ENCODE results near the genes CYP11A1, SEMA7A and NEIL1.

GRCh38 chr15:74367385-74368264 lies at the start of gene CYP11A1:
CYP11A1 (minus strand) TSS chr15:74367646.
- PRO-cap, 4 experiments: peak in 4 of 4 experiments; most common minus-strand start chr15:74367644 (in 4)
- RAMPAGE, long total RNA, 4 experiments: start-site peak on the minus strand in 3 of 4 experiments, at chr15:74367640-74367651 at its widest, 10 to 61 reads per replicate

DNA sequence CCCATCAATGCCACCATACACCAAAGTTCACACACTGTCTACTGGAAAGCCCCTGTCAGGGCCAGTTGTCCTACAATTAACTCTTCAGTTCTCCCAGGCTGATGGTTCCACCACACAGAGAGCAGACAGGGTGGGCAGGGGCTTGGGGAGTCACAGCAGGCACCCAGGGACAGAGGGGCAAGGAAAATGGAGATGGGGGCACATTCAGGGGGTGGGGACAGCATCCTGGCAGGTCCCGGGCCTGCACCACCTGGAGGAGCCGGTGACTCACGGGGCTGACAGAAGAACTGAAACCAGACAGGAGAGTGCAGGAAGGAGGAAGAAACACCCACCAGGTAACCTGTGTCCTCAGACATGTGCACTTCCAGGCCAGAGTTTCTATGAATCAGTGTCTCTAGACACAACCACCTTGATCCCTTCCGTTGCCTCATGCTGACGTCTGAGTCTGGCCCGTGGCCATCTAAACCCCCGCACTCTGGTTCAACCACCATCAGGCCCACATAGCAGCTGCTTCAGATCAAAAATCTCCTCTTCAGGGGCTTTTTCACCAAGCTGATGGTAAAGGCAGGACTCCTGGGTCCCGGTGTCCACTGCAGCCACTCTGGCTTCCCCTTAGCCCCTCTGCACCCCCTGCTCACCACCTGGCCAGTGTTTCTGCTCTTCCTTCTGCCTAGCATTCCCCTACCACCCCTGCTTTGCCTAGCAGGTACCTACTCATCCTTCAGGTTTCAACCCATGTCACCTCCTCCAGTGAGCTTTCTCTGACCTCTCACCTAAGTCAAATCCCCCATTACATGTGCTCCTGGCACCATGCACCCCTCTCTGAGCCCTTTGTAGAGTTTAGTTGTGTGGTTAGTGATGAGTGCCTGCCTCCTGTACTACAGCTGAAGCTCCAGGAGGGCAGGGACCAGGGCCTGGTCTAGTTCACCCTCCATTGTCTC lies 16.5 kb upstream of the CYP11A1 start:
- PRO-cap, 4 experiments: no peak in any of the 4 experiments
- RAMPAGE, long total RNA, 4 experiments: no peak in any of the 4 experiments

GRCh38 chr15:74417157-74417681 lies 16.5 kb downstream of the SEMA7A start:
- PRO-cap, 4 experiments: no peak in any of the 4 experiments
- RAMPAGE, long total RNA, 4 experiments: no peak in any of the 4 experiments

DNA sequence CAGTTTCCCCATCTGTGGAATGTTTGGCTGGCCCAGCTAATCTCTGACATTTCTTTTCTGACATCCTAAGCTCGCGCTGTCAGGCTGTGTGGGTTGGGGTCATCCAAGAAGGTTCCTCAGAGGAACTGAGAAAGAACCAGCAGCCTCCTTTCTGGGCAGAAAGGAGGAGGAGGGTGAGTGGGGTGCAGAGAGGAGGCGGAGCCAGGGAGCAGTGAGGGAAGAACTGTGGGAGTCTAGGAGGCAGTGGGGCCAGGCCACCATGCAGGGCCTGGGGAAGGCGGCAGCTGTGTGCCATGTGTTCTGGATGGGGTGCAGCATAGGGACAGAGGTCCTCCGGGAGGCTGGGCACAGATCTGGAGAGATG lies 5.3 kb downstream of the SEMA7A start:
- PRO-cap, 4 experiments: no peak in any of the 4 experiments
- RAMPAGE, long total RNA, 4 experiments: no peak in any of the 4 experiments

GRCh38 chr15:74432899-74434206 lies at the start of gene SEMA7A:
SEMA7A (minus strand) TSS chr15:74433958.
- PRO-cap, 4 experiments: peak in 4 of 4 experiments; most common plus-strand start chr15:74434077 (in 4); most common minus-strand start chr15:74433958 (in 4)
- RAMPAGE, long total RNA, 4 experiments: no peak in any of the 4 experiments

DNA sequence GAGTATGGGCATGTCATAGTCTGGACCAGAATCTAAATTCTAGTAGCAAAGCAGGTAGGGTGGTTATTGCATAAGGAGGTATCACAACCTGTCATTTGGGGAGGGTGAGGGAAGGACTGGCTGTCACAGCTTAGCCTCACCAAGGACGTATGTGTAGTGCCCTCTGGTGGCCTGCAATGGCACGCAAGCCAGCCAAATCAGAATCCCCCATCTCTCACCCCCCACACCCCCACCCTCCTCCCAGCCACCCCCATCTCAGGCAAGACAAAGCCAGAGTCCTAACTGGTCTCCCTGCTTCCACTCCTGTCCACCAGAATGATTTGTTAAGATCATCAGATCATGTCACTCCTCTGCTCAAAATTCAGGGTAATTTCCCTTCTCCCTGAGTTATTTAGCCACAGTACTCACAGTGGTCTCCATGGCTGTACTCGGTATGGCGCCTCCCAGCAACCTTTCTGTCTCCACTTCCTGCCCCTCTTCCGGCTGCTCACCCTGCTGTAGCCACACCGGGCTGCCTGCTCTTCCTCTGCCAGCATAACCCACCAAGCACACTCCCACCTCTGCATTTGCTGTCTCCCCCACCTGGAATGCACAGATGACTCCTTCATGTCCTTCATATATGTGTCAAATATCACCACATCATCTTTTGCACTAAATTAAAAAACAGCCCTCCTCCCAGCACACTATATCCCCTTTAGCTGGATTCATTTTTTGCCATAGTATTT lies 29.0 kb upstream of the UBL7 start:
- PRO-cap, 4 experiments: no peak in any of the 4 experiments
- RAMPAGE, long total RNA, 4 experiments: no peak in any of the 4 experiments

DNA sequence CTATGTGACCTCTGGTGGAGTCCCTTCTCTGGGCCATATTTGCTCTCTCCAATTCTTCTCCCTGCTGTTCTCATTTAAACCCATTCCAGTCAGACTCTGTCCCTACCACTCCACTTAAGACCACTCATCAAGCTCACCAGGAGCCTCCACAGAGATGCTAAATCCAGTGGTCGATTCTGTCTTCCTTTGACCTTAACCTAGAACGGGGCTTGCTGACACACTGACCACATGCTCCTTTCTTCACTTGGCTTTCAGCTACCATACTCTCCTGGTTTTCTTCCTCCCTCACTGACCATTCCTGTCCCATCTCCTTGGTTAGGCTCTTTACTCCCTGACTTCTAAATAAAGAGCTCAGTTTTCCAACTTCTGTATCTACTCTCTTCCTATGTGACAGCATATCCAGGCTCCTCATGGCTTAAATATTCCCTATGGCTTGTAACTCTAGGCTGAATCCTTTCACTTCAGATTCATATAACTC lies 18.4 kb downstream of the CLK3 start:
- PRO-cap, 4 experiments: no peak in any of the 4 experiments
- RAMPAGE, long total RNA, 4 experiments: no peak in any of the 4 experiments

GRCh38 chr15:74670935-74672018 lies 24.5 kb downstream of the EDC3 start:
- PRO-cap, 4 experiments: no peak in any of the 4 experiments
- RAMPAGE, long total RNA, 4 experiments: no peak in any of the 4 experiments

- PRO-cap, 4 experiments: no peak in any of the 4 experiments
- RAMPAGE, long total RNA, 4 experiments: no peak in any of the 4 experiments
Observed at GRCh38 chr15:74730824-74731418, 5.6 kb upstream of the CYP1A1 start.

- PRO-cap, 4 experiments: peak in 4 of 4 experiments; most common plus-strand start chr15:74804416 (in 3)
- RAMPAGE, long total RNA, 4 experiments: no peak in any of the 4 experiments
Observed at GRCh38 chr15:74803816-74804794, 8.5 kb upstream of the LMAN1L start.

DNA sequence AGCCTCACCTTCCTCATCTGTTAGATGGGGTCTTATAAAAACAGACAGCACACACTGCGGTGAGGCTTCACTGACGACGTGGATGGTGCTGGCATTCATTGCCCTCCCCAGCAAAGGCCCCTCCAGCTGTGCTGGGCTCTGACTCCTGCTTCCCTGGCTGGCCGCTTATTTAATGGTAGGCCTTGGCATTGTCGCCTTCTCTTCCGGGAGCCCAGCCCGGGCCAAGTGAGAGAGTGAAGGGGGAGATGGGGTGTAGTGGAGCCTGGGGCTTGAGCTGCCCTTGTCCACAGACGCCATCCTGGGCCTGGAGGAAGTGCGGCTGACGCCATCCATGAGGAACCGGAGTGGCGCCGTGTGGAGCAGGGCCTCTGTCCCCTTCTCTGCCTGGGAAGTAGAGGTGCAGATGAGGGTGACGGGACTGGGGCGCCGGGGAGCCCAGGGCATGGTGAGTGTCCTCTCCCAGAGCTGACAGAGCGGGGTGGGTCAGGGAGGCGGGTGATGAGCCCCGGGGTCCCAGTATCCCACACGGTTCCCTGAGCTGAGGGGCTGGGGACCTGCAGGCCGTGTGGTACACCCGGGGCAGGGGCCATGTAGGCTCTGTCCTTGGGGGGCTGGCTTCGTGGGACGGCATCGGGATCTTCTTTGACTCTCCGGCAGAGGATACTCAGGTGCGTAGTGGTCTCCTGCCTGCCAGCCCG lies 3.4 kb downstream of the LMAN1L start:
- PRO-cap, 4 experiments: peak in 4 of 4 experiments; most common plus-strand start position 296 of the sequence (in 4); most common minus-strand start position 130 of the sequence (in 1)
- RAMPAGE, long total RNA, 4 experiments: start-site peak on the plus strand in 4 of 4 experiments, centred at positions 318 to 336 of the sequence, 359 to 772 reads per replicate

DNA sequence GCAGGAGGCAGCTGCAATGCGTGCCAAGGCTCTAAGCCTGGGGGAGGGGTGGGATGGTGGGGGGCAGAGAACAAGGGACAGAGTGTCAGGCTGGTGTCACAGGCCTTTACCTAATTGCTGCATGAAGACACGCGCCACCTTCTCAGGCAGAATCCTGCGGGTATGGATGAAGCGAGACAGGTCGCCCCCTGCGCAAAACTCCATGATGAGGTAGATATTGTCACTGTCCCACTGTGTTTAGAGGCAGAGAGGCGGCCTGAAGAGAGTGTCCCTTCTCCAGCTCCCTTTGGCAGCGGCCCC lies 1.0 kb downstream of the ULK3 start:
- PRO-cap, 4 experiments: no peak in any of the 4 experiments
- RAMPAGE, long total RNA, 4 experiments: no peak in any of the 4 experiments

- PRO-cap, 4 experiments: peak in 2 of 4 experiments; most common minus-strand start chr15:74844120 (in 2)
- RAMPAGE, long total RNA, 4 experiments: no peak in any of the 4 experiments
Observed at GRCh38 chr15:74844002-74844199, 945 bp upstream of the ULK3 start.

DNA sequence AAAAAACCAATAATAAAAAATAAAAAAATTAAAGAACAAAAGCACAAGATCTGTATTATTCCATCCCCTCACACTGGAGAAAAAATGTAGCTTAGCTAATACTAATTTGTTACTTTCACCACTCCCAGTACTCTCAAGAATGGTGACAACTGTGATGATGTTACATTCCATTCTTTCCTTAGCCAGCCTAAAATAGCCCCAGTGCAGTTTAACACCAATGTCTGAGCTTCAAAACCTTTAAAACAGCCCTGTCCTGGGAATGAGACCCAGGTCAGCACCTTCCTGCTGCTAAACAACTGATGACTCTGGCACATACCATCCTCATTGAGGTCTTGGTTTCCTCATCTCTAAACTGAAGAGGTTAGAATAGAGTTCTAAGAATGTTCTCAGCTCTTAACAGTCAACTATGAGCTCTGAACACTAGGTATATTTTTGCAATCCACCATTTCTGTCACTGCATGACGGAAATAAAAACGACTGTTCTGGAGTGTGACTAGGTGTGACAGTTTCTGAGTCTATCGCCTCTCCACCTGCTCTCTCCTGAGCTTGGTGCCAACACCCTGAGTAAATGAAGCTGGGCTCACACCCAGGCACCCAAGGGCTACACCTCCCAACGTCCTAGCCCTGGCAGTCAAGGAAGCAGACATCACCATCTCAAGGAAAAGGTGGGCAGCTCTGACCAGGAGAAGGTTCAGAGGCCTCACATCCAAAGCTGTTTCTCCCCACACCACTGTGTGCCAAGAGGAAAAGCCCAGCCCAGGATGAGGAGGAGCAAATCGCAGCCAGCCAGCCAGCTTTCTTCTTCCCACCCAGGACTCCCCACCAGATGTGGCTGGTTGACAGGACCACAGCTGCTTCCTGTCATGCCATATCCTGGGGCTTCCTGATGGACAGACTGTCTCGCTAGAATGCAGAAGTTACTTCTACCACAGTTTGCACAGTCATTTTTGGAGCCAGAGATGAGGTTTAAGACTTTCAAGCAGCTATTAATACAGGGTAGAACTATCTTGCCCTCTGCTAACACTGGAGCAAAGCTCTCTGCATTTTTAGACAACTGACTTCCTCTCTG lies 3.5 kb downstream of the SCAMP2 start:
- PRO-cap, 4 experiments: peak in 2 of 4 experiments; most common plus-strand start position 825 of the sequence (in 2); most common minus-strand start position 714 of the sequence (in 2)
- RAMPAGE, long total RNA, 4 experiments: no peak in any of the 4 experiments

GRCh38 chr15:74891214-74891994 lies 1.6 kb downstream of the MPI start:
- PRO-cap, 4 experiments: no peak in any of the 4 experiments
- RAMPAGE, long total RNA, 4 experiments: no peak in any of the 4 experiments

DNA sequence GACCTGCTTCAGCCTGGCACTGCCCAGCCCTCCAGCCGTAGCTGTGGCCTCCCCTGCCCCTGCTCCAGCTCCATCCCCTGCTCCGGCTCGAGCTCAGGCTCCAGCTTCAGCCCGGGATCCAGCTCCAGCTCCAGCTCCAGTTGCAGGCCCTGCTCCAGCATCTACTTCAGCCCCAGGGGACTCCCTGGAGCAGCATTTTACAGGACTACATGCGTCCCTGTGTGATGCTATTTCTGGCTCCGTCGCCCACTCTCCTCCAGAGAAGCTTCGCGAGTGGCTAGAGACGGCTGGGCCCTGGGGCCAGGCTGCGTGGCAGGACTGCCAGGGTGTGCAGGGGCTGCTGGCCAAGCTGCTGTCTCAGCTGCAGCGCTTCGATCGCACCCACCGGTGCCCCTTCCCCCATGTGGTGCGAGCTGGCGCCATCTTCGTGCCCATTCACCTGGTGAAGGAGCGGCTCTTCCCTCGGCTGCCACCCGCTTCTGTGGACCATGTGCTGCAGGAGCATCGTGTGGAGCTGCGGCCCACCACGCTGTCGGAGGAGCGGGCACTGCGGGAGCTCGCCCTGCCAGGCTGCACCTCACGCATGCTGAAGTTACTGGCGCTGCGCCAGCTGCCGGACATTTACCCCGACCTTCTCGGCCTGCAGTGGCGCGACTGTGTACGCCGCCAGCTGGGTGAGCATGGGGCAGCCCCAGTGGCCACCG lies 6.6 kb downstream of the C15orf39 start:
- PRO-cap, 4 experiments: no peak in any of the 4 experiments
- RAMPAGE, long total RNA, 4 experiments: no peak in any of the 4 experiments

DNA sequence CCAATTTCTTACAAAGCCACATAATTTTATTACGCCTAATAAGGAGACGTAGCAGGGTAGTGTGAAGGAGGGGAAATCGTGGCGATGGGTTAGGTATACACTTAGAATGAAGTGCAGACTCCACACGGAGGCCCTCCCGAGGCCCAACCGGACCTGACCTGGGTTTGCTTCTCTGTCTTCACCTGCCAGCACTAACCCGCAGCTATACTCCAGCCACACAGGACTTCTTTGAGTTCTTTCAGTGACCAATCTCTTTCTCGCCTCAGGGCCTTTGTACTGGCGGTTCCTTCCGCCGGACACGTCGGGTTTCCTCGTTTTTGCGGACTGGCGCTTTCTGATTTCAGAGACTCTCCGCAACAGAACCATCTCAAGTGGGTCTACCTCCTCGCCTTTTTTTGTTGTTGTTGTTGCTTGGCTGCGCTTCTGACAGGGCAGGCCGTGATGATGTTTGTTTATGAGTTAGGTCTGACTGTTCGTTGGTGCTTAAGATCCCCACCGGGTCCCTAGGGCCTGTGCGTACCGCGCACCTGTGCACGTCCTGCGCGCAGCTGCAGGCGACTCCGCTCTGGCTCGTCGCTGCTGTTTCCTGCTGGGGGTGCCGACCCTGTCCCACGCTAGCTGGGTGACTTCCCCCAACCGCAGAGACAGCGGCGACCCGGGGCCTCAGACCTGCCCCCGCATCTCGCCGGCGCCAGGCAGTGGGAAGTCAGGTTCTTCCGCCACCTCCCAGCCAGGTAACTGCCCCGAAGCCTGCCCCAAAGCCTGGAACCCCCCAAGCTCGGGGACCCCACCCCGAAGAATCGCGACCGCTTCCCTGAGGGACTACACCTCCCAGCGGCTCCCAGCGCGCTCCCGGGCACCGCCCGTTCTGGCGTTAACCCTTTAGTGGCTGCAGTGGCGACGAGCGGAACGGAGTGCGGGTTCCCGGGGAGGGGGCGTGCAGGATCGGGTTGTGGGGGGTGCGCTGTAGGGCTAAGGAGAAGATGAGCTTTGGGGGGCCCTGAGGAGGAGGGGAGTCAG lies at the start of gene NEIL1:
Gene NEIL1, plus strand, starts transcription at position 300 of the 1,020 bp plus-strand sequence.
- PRO-cap, 4 experiments: peak in 4 of 4 experiments; most common plus-strand start position 641 of the sequence (in 4); most common minus-strand start position 562 of the sequence (in 3)
- RAMPAGE, long total RNA, 4 experiments: start-site peak on the plus strand in 1 of 4 experiments, centred at positions 321 to 613 of the sequence, 26 to 27 reads per replicate; start-site peak on the minus strand in 2 of 4 experiments, centred at positions 805 to 819 of the sequence, 7 to 10 reads per replicate

- PRO-cap, 4 experiments: peak in 2 of 4 experiments; most common plus-strand start chr15:75348259 (in 1); most common minus-strand start chr15:75348201 (in 2)
- RAMPAGE, long total RNA, 4 experiments: no peak in any of the 4 experiments
Observed at GRCh38 chr15:75348086-75349309, 1.7 kb downstream of the NEIL1 start.

GRCh38 chr15:75454231-75455225 lies 3.0 kb upstream of the SIN3A start:
- PRO-cap, 4 experiments: peak in 4 of 4 experiments; most common plus-strand start chr15:75454403 (in 4); most common minus-strand start chr15:75454548 (in 4)
- RAMPAGE, long total RNA, 4 experiments: no peak in any of the 4 experiments

GRCh38 chr15:75620675-75621108 lies 4.8 kb downstream of the SNUPN start:
- PRO-cap, 4 experiments: no peak in any of the 4 experiments
- RAMPAGE, long total RNA, 4 experiments: no peak in any of the 4 experiments

Data from spleen (tissue), 7 donors.